Epithelial cell of prostate (primary cell): ENCODE measurements around a stretch of chr5.

DNA sequence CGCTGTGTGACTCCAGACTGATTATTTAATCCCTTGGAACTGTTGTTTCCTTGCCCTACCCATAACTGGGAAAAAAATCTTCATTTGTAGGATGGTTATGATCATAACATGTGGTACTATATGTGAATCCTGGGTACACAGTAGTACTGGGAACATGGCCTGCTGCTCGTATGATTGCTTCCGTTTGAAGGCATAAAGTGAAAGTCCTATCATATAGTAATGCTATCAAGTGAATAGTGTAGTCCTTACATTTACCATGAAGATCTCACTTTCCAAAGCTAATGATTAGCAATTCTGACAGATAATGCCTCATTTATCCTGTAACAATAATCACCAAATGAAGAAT is 53.2 kb downstream of the MEF2C start:
- RRBS: no CpG with 5 or more reads among the region's 3 CpGs

DNA sequence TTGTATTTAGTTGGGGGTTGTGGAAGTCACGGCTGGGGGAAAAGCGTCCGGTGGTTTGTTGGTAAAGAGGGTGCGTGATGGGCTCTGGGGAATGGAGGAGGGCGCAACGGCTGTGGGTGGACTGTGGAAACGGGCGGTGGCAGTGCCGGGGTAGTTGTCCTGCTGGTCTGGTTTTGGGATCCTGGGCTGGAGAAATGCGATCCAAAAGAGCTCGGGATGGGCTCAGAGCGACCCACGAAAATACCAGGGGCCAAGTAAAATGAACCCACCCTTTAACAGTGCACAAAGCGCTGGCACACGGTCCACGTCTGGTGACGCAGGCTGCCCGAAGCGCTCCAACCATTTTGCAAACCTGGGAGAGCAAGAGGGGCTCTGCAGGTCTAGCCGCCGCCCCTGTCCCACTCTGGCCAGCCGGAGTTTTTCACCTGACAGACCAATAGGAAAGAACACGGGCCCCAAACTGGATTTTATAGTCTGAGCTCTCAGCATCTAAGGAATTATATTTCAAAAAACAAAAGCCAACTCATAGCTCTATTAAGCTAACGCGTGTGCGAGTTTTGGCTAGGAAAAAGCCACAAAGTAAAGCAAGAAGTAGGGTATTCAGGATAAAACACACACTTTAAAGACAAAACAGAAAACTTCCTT is 6.8 kb upstream of the MEF2C start:
- RRBS: 2% methylated on average over 5 of the region's 26 CpGs

DNA sequence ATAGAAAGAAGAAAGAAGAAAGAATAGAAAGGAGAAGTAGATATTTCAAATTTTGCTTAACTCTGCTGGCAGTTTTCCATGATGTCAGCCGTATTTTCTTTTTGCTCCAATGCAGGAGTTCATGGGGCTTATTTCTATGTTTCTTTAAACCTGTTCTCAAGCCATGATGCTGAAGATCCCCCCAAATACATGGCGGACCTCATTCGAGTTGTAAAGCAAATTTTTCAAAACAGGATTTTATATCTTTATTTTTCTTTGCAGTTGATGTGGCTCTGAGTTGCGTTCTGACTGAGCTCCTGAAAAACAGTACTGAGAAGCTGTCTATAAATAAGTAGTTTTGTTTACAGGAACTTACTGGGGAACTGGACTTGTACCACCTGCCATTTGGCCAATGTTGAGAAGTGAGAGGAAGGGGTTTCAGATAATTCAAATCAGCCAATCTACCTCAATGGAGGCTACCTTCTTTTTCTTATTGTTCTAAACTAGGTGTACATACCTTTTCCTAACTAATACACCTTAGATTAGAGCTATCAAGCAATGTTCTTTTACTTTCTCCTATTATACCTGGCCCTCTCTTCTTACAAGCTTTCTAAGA is 418.6 kb upstream of the MEF2C start:
- RRBS: no CpG with 5 or more reads among the region's 4 CpGs

GRCh38 chr5:89302810-89303412 is 419.9 kb upstream of the MEF2C start:
- RRBS: no CpG with 5 or more reads among the region's 2 CpGs

- RRBS: no CpG with 5 or more reads among the region's 2 CpGs
These were observed 430.0 kb upstream of the MEF2C start for GRCh38 chr5:89313077-89313367.

GRCh38 chr5:90208028-90209231 is 201.1 kb downstream of the CETN3 start:
- RRBS: no CpG with 5 or more reads among the region's 33 CpGs

DNA sequence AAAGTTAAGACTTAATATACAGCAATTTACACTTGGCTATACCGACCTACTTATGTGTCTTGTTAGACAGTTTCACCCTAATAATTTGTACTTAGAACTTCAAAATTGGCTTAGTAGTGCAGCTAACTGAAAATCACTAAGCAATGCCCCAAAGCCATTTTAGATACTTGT is 1.2 kb downstream of the LYSMD3 start:
- RRBS: no CpG with 5 or more reads among the region's 1 CpG

GRCh38 chr5:90643980-90644694 is 85.5 kb downstream of the ADGRV1 start:
- RRBS: no CpG with 5 or more reads among the region's 7 CpGs

GRCh38 chr5:90657568-90658216 is 99.1 kb downstream of the ADGRV1 start:
- RRBS: no CpG with 5 or more reads among the region's 8 CpGs

DNA sequence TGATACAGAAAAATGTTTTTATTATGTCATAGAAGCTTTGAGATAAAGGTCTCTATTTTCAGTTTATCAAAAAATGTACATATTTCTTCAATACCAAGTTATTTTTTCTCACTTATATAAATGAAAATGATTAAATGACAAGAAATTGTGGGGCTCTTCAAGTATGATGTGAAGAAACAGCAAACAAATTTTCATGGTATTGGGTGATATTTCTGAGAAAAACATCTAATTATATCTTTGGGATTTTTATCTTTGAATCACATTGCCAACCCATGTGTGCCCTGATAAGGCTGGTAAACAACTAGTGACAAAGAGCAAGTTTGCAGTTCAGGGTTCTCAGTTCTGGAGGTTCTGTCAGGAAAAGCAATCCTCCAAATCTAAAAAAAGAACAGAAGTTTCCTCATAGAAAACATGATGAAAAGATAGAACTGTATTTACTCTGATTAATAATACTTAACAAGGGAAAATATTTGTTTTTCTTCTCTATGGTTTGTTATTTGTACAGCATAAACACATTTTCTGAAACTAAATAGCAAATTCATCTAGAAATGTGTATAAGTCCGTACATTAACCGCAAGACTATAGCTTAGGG is 308.3 kb downstream of the ADGRV1 start:
- RRBS: no CpG with 5 or more reads among the region's 2 CpGs

- RRBS: no CpG with 5 or more reads among the region's 6 CpGs
These were observed 170.6 kb downstream of the ARRDC3 start for GRCh38 chr5:91212275-91213130.

GRCh38 chr5:91383865-91384135 is 683 bp upstream of the ARRDC3 start:
- RRBS: no CpG with 5 or more reads among the region's 5 CpGs

DNA sequence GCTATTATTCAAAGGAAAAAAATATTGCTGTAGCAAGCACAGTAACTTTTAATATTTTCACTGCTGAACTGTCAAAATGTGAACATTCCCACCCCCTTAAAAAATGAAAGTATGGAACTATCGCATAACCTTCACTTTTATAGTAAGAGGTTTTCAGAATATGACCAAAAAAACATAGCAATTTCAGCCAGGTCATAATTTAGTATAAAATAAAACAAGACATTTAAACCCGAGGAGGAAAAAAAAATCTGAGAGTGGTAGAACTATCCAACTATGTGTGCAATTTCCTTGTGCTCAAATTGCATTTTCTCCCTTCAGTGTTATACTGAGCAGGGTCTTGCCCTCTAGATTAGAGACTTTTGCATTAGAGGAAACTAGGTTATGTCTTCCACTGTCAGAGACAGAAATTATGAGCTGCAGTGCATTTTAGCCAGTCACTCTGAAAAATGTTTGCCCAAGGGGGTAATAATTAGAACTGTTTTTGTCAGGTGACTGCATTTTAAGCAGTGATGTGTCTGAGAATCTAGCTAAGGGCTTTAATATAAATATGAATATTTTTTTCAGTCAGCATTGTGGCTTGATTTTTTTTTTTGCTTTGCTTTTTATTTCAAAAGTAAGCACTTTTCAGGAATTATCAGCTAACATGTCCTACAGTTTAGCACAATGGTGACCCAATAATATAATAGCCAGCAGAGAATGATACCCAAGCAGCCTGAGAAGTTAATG is 332.5 kb upstream of the NR2F1 start:
- RRBS: no CpG with 5 or more reads among the region's 2 CpGs

DNA sequence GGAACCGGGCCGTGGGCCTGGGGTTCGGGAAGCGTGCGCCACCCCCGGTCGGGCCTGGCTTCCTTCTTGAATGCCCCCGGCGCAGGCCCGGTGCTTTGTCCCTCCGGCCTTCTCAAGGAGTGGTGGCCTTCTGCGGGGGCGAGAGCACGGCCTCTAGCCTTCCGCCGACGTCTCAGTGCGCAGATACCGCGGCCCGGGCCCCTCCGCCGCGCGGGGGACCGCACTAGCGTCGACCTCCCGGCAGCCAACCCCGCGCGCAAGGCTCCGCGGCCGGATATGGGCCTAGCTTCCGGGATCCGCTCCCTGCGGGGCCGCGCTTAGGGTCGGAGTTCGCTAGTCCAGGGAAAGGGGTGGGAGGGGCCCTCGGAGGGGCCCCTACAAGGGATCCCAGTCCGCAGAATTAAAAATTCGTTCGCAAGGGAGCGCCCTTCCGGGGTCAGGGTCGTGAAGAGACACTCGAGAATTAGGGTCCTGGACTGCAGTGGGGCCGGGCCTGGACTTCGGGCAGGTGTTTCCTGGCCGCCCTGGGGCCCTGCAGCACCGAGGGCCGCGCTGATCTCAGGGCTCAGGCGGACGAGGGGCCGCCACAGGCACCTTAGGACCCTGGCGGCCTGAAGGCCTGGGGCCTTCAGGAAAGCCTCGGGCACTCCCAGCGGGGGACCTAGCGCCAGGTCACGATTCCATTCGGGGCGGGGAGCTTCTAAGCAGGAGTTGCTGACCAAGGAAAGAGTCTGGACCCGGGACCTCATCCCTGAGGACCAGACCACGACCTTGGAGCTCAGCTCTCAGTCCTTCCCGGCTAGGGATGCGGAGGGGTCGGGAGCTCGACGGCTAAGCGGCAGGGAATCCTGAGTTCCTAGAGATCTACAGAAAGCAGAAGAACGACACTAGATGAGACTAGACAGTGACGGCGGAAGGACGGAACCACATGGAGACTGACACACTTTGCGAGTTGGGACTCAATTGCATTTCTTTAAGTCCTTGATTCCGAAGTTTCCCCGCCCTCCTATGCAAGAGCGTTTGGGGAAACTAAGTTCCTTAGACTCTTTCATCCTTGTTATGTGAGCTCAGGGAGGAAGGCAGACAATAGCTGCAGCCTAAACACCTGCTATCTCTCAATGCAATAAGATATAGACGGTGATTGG is 12.1 kb upstream of the NR2F1 start:
- RRBS: 39% methylated on average over 28 of the region's 83 CpGs

DNA sequence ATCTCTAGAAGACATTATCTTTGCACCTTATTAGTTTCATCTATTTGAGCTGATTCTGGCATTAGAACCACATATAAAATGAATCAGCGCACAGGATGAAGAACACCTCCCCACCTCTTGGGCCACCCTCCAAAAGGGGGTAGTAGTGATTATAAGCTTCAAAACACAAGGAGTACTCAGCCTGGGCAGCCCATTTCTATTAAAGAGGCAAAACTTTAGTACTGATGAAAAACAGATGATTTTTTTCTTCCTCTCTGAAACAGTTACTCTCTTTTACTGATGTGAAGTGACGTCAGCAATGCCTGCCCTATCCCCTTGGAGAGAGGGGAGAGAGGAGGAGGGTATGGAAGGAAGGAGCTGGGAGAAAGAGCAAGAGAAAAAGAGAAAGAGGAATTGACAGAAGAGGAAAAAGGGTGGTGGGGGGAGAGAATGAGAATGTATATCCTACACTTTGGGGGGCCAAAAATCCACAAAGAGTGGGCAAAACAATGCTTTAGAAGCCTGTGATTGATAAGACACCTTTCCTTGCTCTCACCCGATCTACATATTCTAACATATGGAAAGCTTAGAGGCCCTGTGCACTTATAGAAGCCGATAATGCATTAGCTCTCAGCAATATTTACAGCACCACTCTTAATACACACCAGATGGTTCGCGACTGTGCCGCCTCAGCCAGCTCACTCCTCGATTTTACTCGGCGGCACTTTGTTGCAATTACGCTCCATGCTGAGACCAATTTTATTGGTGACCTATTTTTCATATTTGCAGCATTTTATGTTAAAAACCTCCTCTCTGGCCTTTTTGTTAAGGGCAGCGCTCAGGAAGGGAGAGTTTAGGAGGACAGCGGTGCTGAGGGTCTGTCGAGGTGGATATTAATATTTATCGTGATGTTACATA is 18.6 kb downstream of the NR2F1 start:
- RRBS: no CpG with 5 or more reads among the region's 15 CpGs

DNA sequence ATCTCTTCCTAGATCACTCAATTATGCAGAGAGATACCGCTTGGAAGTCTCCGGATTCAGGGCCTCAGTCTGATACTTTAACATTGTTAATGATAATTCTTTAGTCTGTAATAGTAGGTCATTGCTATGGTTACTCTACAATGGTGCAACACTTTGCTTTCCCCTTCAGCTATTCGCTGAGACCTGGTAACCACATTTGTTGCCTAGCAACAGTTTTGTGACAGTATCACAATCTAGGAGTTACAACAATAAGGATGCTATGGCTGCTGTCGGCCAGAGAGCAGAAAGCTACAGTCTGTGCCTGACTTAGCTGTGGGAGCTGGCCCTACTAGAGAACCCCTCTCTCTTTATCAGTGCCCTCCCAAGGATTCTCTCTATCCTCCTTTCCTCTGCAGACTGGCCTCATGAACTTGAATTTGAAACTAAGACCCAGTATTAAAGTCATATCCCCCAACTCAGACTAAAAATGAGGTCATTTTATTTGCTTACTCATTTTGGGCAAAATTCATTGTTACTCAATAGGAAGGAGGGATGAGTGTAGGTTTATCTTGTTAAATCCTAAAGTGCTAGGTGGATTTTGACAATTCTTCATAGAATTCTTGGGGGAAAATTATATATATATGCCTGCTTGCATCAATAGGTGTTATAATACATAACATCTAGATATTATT is 39.4 kb downstream of the NR2F1 start:
- RRBS: no CpG with 5 or more reads among the region's 4 CpGs

DNA sequence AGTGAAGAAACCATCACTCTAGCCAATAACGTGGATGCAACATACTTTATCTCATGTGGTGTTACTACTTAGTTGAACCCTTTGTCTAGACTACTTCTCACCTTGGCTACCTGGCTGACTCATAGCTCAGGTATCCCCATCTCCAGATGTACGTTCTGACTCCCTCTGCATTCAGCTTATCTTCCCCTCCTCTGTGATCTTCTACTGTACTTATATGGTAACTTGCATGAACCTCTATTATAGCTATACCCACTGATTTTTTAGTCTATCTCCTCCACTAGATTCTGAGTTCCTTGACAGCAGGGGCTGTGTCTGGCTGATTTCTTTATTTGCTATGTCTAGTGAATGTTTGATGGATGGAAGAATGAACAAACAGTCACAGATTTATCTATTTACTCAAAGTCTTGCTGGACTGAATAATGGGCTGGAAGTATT is 251.0 kb upstream of the FAM172A start:
- RRBS: no CpG with 5 or more reads among the region's 2 CpGs

DNA sequence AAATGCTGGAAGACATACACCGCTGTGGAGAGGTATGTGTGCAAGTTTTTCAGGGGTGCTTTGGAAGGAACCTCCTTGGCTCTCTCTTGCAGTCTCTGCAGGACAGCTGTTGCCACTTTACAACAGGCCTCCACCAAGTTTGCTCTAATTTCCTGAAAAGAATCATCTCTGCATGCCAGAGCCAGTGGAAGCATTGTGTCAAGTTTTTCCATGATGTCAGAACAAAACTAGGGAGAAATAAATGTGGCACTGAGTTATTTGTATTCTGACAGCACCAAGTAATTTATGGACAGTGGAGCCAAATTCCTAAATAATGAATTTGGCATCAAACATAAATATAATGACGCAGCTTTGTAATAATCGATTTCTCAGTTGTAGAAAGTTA is 146.9 kb downstream of the KIAA0825 start:
- RRBS: no CpG with 5 or more reads among the region's 3 CpGs

DNA sequence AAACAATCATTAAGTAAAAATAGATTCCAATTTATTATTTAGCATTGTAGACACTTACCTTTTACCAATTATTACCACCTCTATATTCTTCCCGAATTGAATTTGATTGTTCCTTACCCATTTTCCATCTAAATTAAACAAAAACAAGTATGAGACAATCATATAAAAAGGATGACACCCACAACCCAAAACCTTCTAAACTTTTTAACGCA is 4.3 kb downstream of the SKIC3 start:
- RRBS: no CpG with 5 or more reads among the region's 2 CpGs

- RRBS: 91% methylated on average over 2 of the region's 9 CpGs
These were observed 13.2 kb downstream of the SPATA9 start for GRCh38 chr5:95669489-95670185.